Skeletal muscle satellite cell (primary cell): ENCODE measurements around a stretch of chr1.

DNA sequence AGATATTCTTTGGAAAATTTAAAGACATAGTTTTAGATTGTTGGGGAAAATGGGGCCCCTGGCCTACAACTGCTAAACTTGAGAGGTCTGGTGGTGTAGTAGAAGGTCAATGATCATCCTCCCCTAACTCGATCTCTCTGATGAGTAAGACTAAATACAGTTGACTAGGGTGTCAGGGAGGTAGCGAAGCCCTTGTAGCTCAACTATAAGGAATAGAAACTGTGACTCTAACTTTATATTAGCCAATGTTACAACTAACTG, 80.9 kb downstream of the NOTCH2 start:
- CAGE, long polyA plus RNA, result no peak

- CAGE, long polyA plus RNA, result no peak
Observed at GRCh38 chr1:120354519-120355268, 60.1 kb upstream of the NBPF8 start.

GRCh38 chr1:120465949-120466455, 51.2 kb downstream of the NBPF8 start:
- CAGE, long polyA plus RNA, result no peak

DNA sequence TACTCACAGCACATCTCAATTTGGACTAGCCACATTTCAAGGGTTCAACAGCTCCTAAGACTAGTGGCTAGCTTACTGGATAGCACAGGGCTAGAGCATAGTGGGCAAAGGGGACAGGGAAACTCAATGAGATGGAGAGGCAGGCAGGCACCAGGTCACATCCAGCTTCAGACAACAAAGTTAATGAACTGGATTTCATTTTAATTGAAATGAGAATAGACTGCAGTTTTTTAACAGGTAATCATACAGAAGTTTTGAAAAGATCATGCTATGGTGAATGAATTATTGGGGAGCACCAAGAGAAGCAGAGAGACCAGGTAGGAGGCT, 137.4 kb downstream of the NBPF8 start:
- CAGE, long polyA plus RNA, result no peak

DNA sequence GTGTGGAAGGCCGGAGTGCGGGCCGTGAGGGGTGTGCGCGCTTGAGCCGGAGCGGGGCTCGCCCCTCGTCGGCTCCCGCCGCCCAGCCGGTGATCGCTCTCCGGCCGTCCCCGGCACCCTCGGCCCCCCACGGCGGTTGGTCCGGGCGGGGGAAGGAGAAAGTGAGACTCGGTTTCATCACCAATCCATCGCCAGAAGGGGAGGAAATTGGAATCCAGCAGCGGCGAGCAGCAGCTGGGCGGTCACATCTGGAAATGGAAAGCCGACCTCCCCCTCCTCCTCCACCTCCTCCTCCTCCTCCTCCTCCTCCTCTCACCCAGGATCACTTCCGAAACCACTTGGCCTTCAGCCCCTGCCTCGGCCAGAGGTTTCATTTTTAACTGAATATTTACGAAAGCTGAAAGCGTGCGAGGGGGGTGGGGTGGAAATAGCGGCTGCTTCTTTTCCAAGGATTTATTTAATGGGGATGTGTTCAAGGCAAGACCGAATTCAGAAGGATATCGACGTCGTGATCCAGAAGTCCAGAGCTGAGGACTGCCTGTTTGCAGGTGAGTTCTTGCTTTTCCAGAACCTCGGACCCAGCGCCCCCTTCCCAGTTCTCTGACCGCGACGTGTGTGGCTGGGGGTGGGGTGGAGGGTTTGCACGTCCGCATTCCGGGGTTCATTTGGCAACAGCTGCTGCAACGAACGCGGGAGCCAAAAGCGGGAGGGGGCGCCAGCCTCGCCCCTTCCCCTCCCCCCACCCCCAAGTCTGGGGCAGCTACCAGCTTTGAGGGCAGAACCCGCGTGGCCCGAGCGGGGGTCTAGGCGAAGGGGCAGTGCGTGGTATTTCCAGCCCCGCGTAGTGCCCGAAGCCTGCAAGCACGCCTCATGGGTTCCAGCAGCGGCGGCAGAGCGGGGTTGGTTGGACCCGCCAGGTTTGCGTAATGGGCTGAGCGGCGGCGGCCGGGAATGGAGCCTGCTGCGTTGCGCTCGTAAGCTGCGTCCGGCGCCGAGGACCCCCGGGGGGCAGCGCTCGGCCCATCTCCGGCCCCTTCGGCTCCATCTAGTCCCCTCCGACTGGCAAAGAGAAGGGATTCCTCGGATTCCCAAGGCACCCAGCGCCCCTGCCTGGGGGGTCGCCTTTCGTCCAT, 23.7 kb downstream of the PPIAL4A start:
- CAGE, long polyA plus RNA, result no peak

GRCh38 chr1:143424462-143425068, 481.2 kb downstream of the H3-7 start:
- CAGE, long polyA plus RNA, result no peak

GRCh38 chr1:143729263-143730014, 176.3 kb downstream of the H3-7 start:
- CAGE, long polyA plus RNA, result no peak

- CAGE, long polyA plus RNA, result no peak
Observed at GRCh38 chr1:143803938-143804503, 101.8 kb downstream of the H3-7 start.

DNA sequence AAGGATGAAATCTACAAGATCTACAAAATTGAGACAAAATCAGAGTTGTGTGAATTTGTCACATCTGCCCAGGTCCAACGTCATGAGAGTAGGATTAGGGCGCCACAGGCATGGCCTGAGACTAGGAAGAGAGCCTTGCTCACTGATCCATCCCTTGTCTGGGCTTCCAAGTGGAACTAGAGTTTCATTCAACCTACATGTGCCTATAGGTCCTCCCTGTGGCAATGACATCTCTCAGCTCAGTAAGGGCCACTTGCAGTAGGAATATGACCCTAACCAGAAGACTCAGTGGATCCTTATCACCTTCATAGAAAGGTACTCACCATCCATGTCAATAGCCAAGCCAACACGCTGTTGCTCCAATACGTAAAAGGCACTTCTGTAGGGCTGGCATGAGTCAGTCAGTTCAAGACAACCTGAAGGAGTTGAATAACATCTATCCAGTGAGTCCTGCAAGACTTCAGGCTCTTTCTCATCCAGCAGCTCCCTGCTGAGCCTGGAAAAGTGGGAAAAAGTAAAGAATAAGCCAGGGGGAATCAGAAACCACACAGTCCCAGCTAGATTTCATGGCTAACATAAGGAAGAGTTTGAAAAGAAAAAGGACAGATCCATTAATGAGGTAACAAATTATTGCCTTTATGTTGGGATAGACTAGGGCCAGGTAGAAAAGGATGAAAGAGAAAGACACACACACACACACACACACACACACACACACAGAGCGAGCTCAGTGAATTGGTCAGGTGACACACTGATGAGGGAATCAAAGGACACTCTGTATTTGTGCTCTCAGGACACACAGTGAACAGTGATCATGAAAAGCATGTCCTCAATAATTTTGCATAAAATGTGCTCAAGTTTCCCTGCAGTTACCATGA, 33.7 kb downstream of the NBPF15 start:
- CAGE, long polyA plus RNA, result no peak

- CAGE, long polyA plus RNA, result no peak
Observed at GRCh38 chr1:144442945-144443633, 18.4 kb downstream of the NBPF15 start.

DNA sequence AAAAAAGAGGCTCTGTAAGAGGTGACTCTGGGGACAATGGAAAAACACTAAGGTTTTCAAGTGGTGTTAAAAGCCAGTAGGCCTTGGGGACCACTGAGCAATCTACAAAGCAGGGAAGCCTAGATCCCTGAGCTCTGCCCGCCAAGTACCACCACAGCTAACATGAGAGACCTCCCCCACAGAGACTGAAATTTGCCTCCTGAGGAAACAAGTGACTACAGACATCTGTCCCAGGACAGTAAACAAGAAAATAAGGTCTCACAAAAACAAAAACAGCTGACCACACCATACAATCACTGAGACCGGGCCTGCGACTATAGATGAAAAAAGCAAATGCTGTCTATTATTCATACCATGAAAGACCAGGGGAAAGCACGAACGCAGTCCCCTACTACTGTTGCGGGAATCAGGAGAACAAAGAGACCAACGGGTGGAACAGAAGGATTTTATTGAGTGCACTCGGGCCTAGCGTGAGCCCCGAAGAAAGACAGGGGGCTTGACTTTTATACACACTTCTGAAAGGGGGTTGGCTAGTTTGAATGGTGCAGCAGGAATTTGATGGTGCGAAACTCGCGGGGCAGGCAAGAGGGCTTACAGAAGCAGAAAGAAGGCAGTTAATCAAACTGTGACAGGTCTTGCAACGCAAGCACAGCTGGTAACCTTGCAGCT, 47.1 kb upstream of the PPIAL4F start:
- CAGE, long polyA plus RNA, result no peak

GRCh38 chr1:145094516-145095207, 466 bp downstream of the SRGAP2B start:
- CAGE, long polyA plus RNA, result no peak

- CAGE, long polyA plus RNA, result no peak
Observed at GRCh38 chr1:145096328-145096703, 542 bp downstream of the FAM72D start.

- CAGE, long polyA plus RNA, result no peak
Observed at GRCh38 chr1:145191327-145191850, 50.6 kb downstream of the PPIAL4D start.

GRCh38 chr1:145919943-145920727, 1.6 kb upstream of the PEX11B start:
- CAGE, long polyA plus RNA, result no peak

GRCh38 chr1:145991456-145992447, 4.6 kb downstream of the TXNIP start:
- CAGE, long polyA plus RNA, result no peak

DNA sequence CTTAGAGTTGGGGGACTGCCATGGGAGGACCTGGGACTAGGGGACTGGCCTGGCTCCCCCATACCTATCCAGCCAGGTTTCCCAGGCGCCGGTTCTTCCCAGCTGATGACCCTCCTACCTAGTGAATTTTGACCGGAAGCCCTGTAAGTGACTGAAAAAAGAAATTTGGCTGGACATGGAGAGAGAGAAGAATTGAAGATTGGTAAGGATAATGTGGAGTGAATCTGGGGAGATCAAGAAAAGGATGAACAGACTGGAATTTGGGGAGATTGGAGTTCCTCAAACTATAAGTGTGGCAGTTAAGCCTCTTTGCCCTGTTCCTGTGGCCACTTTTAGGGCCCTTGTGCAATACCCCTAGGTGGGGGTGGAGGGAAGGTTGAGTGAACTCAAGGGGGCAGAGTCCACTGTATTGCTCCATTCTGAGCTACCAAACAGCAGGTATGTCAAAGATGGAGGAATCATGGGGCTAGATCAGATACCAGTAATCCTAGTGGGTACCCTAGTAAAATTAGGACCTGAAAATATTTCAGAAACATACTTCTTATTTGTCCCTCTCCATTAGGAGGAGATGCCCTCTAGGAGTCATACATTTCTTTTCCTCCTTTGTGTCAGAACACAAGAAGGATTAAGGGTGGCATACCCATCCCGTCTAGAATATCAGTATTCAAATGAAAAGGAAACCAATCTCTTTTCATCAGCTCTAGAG, 1.2 kb downstream of the HJV start:
- CAGE, long polyA plus RNA, result no peak

GRCh38 chr1:146032694-146033196, 11.2 kb upstream of the HJV start:
- CAGE, long polyA plus RNA, result no peak

GRCh38 chr1:146986864-146987378, 48.8 kb downstream of the NBPF12 start:
- CAGE, long polyA plus RNA, result no peak

- CAGE, long polyA plus RNA, result no peak
Observed at GRCh38 chr1:147072379-147073502, 99.5 kb downstream of the PRKAB2 start.